Breast (tissue), 4 donors: ENCODE data around the genes ZIC5 and TMTC4.

GRCh38 chr13:99084012-99084758 is 106.3 kb upstream of the DOCK9 start:
- PRO-cap, 3 experiments = no peak in any of the 3 experiments
- RRBS = no CpG with 5 or more reads among the region's 9 CpGs

DNA sequence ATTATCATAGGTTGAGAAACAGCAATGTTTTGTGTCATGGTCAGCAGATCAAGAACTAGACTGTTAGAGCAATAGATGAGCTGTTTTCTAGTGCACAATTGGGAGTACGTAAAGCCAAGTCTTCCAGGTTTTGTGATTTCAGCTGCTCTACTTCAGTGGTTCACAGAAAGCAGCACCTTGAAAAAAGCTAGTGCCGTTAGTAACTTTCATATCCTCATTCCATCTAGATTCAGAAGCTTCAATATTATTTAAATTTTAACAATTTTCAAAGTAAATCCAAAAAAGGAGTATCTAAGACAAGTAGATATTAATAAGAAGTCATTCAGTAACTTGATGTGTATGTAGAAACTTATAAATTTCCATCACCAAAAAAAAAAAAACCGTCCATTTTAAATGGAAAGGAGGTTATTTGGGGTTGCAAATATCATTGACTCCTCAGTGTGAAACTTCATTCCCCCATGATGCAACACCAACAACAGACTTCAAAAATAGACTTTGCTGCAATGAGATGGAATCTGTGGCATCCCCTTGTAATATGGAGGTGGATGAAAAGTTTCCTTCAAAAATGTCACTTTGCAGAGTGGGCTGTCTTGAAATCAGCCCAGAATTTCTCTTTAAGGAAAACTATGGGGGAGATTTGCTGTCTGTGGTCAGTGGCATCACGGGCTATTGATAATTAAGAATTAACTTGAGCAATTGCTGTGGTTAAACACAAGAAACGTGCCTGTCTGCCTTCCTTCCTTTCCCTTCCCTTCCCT is 1.7 kb downstream of the GPR18 start:
- PRO-cap, 3 experiments = no peak in any of the 3 experiments
- RRBS = no CpG with 5 or more reads among the region's 5 CpGs

DNA sequence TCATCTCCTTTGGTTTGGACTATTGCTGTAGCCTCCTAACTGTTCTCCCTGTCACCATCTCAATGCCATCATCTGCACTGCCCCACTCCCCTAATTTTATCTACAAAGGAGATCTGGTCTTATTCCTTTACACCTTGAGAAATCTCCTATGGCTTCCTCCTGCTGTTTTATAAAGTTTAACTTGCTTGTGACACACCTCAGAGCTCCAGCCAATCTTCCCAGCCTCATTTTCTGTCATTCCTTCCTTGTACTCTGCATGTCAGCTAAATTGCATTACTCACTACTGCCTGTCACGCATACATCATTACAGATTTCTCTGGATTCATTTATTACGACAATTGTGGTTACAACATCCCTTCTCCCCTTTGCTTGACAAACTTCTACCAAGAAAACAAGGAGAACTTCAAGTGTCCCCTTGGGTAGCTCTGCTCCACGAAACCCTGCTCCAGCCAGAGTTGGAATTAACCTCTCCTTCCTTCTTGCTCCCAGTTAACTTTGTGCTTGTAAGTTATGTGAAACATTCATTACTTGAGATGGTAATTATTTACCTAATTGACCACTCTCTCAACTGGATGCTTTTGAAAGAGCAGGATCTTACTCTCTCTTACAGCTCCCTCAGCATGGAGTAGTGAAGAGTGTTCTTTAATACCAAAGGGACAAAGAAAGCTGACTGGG is 22.0 kb upstream of the GPR18 start:
- PRO-cap, 3 experiments = no peak in any of the 3 experiments
- RRBS = no CpG with 5 or more reads among the region's 3 CpGs

DNA sequence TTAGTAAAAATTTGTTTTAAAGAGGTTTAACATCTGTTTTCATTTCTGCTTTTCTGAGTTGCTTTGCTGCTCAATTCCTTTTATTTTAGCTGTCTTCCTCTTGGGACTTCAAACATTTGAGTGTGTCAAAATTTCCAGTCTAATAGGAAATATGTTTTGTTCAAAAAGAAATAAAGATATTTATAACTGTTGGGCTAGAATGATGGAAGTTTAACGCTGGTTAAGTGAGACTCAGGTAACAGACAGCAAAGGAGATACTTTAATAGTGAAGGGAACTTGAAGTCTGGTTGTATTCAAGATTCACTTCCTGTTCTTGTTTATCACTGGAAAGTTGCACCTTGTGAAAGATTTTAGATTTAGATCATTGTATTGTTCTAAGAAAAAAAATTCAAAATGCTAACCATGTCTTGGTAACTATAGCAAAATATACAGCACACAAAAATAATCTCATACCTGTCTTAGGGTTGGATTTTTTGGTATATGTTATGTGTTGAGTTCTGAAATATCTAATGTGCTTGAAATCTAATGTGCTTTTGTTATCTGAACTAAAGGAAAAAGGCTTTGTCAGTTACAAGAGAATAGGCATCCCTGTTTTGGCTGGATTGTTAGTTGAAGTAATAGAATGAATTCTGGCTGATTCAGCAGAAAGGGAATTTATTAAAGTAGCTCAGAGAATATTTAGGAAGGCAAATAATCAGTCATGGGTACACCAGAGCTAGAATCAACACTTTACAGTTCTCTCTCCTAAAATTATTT is 24.4 kb upstream of the GPR18 start:
- PRO-cap, 3 experiments = no peak in any of the 3 experiments
- RRBS = no CpG with 5 or more reads among the region's 1 CpG

GRCh38 chr13:99301895-99302333 is 5.3 kb downstream of the GPR183 start:
- PRO-cap, 3 experiments = no peak in any of the 3 experiments

DNA sequence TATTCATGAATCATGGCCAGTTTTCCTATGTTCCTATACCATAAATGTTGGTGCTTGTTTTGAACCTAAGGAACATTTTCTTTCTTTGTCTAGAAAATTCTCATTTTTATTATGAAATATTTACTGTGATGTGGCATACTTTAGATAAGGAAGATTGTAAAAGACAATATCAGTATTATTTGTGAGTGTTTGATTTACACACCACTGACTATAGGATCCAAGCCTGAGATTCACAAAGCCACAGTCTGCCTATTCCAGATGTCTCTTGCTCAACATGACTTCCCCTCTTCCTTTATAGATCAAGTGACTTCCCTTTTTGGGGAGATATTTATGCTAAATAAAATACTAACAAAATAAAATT is 13.4 kb upstream of the GPR183 start:
- PRO-cap, 3 experiments = no peak in any of the 3 experiments

DNA sequence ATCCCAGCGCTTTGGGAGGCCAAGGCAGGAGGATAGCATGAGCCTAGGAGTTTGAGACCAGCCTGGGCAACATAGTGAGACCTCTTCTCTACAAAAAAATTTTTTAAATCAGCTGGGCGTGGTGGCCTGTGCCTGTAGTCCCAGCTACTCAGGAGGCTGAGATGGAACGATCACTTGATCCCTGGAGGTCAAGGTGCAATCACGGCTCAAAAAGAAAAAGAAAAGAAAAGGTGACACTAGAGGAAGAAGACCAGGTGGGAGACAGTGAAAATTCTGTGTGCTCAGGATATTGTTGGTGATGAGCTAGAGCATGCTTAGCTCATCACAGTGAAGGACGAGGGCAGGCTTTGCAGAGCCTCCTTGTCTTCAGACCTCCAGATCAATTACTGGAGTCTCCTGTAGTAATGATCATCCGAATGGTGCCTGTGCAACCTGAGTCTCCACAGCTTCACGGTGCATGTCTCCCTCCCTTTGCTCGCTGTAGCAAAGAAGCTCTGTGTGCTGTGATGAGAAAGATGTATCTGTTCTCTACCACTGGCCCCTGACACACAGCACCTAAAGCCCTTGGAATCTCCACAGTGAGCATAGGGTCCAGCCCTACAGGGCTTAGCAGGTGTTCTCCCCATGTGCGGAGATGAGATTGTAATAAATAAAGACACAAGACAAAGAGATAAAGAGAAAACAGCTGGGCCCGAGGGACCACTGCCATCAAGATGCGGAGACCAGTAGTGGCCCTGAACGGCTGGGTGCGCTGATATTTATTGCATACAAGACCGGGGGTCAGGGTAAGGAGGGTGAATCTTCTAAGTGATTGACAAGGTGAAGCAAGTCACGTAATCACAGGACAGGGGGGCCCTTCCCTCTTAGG is 41.8 kb upstream of the GPR183 start:
- PRO-cap, 3 experiments = no peak in any of the 3 experiments
- RRBS = no CpG with 5 or more reads among the region's 15 CpGs

- PRO-cap, 3 experiments = no peak in any of the 3 experiments
- RRBS = no CpG with 5 or more reads among the region's 6 CpGs
These were observed 44.5 kb upstream of the GPR183 start for GRCh38 chr13:99351620-99352274.

- PRO-cap, 3 experiments = no peak in any of the 3 experiments
- RRBS = 92% methylated on average over 1 of the region's 6 CpGs
These were observed 42.6 kb downstream of the TM9SF2 start for GRCh38 chr13:99543796-99544265.

DNA sequence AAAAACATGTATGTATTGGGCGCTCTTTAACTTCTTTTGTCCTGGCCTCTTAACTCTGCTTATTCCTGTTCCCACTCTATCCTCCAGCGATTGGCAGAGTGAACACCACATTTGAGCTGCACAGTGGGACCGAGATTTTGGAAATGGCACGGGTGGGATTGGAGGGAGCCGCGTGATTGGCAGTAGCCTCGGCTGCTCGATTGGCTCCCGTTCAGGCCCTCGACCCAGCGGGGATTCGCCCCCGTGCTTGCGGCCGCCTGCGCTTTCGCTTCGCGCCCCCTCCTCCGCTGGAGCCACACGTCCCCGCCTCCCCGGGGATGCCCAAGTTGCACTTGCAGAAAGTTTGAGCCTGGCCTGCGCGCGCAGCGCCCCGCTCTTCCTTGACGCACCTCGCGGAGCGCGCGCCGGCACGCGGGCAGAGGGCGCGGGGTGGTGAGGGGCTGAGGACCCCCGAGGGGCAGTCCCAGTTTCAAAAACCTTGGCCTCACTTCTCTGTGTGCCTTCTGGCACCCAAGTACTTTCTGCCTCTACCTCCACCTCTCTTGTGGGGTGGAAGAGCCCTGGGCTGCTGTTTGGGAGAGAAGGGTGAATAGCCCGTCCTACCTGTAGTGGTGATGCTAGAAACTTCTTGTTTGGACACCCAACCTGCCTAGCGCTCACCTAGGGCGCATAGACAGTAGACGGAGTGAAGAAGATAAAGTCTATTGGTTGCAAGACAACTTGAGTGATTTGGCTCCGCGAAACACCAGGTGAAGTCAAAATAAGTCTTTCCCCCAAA is at the start of gene ZIC5:
Gene ZIC5, minus strand, starts transcription at position 100 of the 778 bp plus-strand sequence.
- PRO-cap, 3 experiments = no peak in any of the 3 experiments
- RRBS = 12% methylated on average over 9 of the region's 46 CpGs

DNA sequence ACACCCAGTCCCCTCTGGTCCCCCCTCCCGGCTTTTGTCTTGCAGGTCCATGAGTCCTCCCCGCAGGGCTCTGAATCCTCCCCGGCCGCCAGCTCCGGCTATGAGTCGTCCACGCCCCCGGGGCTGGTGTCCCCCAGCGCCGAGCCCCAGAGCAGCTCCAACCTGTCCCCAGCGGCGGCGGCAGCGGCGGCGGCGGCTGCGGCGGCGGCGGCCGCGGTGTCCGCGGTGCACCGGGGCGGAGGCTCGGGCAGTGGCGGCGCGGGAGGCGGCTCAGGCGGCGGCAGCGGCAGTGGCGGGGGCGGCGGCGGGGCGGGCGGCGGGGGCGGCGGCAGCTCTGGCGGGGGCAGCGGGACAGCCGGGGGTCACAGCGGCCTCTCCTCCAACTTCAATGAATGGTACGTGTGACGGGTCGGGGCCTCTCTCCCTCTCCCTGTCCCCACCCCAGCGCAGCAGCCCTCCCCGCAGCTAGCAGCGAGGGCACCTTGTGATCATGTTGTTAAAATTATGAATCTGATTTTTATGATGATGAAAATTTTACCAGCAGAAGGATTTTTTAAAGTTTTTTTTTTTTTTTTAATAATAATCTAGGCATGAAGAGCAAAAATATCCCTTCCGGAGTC is 3.8 kb downstream of the ZIC2 start:
- PRO-cap, 3 experiments = no peak in any of the 3 experiments
- RRBS = 5% methylated on average over 15 of the region's 55 CpGs

DNA sequence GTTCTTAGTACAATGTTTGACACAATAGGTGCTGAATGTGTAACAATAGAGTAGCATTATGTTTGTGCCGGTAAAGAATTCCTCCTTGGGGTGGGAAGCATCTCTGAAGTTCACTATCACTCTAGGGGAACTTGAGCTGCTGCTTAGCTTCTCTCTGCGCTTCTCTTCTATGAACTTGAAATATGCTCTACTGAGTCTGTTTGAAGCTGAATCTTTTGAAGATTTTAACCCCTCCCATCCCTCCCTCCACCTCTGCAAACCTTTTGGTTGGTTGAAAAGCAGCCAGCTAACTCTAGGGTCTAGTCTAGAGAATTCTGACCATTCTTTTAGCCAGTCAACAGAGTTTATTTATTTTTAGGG is 2.5 kb downstream of the PCCA start:
- PRO-cap, 3 experiments = no peak in any of the 3 experiments
- RRBS = no CpG with 5 or more reads among the region's 2 CpGs

DNA sequence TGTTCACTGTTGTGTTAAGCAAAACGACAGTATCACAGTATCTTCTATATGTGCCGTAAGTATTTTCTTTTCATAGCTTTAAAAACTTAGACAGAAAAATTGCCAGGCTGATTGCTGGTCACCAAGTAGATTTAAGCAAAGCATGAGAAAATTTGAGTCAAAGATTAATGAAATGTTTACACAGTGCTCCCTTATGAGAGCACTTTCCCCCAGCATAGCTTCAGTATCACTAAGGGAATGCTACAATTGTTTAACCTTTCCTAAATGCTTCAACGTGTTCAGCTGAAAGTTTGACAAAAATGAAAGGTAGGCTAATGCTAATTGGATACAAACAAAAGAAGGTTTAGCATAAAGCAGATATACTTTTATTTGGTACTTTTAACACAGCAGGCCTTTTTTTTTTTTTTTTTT is 23.3 kb downstream of the PCCA start:
- PRO-cap, 3 experiments = no peak in any of the 3 experiments
- RRBS = no CpG with 5 or more reads among the region's 3 CpGs

DNA sequence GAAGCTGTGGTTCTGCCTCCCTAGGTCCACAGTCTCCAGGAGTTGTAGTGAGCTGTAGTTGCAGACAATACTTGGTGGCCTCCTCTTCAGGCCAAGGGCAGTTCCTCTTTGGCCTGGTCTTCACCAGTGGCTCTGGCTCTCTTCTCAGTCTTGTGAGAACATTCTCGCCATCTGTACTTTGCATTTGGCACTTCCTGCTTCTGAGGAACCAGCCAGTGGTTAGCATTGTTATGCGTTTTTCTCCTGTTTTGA is 40.7 kb downstream of the PCCA start:
- PRO-cap, 3 experiments = no peak in any of the 3 experiments
- RRBS = no CpG with 5 or more reads among the region's 2 CpGs

DNA sequence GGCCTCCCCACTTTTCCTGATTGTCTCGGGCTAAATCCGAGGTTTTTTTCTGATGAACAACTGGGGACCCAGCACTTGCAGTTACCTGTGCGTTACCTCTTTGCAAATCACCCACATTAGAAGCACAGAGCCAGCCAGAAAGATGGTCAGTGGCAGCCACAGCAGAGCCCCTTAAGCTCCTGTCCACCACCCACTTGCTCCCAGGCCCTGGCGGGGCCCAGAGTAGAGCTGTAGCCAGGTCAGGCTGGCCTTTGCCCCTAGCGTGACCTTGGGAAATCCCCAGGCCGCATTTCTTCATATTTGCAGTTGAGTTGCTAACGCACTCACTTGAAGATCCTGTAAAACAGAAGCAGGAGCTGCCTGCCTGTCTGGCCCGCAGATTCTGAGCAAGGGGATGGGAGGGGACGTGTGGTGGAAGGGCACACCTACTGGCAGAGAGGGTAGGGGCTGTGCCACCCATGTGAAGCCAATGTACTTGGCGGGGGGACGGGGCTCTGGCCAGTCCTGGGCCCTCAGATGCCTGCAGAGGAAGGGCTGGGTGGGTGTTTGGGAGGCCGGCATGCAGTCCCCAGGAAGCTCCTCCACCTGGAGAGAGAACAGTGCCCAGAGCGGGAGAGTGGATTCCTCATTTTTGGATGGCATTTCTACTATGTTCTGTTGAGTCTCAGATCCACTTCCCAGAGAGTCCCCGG is 63.2 kb downstream of the GGACT start:
- PRO-cap, 3 experiments = no peak in any of the 3 experiments
- RRBS = no CpG with 5 or more reads among the region's 14 CpGs

DNA sequence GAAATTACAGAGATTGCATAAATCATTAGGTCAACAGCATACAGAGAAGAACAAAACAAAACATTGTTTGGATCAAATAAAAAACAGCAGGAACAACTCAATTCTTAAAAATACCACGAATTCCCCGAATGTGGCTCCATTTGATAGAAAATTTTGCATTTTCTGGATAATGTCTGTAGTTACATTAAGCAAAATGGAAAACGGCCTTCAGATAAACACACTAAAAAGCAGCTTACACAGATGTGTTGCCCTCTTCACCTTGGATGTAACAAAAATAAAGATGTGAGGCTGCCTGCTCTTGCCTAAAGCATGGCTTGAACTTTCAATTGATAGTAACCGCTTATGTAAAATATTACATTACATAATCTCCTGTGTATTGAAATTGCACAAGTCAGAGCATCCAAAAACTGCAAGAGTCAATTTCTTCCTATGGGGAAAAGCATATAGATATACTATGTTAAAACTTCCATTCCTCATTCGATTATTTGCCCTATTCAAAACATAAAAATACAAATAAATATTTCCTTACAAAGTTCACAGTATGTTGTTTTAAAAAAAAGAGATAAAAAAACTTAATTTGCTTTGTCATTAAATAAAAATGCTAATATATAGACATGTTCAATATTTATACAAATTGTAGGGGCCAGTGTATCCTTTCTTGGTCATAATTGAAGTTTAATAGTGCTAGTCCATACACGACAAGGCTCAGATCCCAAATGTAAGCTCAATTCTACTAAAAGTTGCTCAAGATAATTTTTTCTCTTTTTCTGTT is 15.6 kb upstream of the GGACT start:
- PRO-cap, 3 experiments = no peak in any of the 3 experiments
- RRBS = no CpG with 5 or more reads among the region's 6 CpGs

DNA sequence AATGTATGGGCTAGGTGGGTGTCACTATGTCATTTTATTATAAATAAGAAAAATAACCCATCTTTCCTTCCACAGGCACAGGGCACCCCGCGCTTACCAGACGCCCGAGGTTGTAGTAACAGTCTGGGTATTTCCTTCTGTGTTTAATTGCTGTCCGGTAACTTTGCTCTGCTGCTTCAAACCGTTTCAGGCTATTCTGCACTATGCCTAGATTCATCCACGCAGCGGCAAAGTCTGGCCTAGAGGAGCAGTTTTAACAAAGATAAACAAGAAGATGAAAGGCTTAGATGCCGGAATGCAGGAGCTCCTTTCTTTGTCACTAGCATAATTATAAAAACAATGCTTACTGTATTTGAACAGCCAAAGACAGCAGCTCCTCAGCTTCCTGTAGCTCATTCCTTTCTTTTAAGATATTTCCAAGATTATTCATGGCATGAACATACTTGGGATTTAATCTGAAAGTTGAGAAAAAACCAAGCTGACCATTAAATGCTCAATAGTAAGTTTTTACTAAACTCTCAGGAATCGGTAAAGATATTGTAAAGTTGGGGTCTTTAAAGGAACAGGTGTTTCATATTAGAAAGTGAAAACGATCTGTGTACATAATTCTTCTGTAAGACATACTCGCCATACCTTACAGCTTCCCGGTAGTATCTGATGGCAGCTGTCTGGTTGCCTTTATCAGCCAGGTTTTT is 37.0 kb upstream of the GGACT start:
- PRO-cap, 3 experiments = no peak in any of the 3 experiments
- RRBS = 83% methylated on average over 2 of the region's 13 CpGs

- PRO-cap, 3 experiments = peak in 3 of 3 experiments; most common plus-strand start chr13:100674326 (in 1); most common minus-strand start chr13:100674822 (in 2)
- RRBS = 2% methylated on average over 19 of the region's 98 CpGs
These were observed at the start of gene TMTC4 for GRCh38 chr13:100674305-100674983. TSS of gene TMTC4 (minus strand) at chr13:100674795.

DNA sequence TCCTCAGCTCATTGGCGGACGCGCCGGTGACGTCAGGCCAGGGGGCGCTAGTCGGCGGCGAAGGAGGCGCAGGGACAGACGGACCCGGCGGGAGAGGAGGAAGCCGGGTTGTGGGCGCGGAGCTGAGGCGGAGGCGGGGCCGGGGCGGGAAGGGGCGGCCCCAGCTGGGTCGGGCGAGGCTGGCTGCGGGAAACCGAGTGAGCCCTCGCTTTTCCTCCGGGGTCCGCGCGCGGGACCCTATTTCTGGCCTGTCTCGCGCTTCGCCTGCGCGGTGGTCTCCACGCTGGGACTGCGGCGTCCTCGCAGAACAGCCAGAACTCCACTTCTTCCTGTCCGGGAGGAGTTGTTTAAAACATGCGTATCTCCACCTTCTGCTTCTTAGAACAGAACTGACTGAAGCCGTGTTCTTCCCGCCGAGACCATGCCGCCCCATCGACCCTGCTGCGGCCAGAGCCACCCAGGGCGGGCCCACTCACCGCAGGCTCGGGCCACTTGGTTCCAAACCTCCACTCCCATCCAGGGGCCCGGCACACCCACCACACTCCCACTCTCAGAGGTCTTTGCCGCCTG is 474 bp upstream of the TMTC4 start:
- PRO-cap, 3 experiments = peak in 3 of 3 experiments; most common plus-strand start position 77 of the sequence (in 3)
- RRBS = 2% methylated on average over 30 of the region's 53 CpGs

- PRO-cap, 3 experiments = no peak in any of the 3 experiments
- RRBS = no CpG with 5 or more reads among the region's 2 CpGs
These were observed 37.3 kb downstream of the ITGBL1 start for GRCh38 chr13:101489759-101490242.